Jejunum (tissue), 1 donor: Measurements from ENCODE around the genes CAVIN4 and OR13F1.

DNA sequence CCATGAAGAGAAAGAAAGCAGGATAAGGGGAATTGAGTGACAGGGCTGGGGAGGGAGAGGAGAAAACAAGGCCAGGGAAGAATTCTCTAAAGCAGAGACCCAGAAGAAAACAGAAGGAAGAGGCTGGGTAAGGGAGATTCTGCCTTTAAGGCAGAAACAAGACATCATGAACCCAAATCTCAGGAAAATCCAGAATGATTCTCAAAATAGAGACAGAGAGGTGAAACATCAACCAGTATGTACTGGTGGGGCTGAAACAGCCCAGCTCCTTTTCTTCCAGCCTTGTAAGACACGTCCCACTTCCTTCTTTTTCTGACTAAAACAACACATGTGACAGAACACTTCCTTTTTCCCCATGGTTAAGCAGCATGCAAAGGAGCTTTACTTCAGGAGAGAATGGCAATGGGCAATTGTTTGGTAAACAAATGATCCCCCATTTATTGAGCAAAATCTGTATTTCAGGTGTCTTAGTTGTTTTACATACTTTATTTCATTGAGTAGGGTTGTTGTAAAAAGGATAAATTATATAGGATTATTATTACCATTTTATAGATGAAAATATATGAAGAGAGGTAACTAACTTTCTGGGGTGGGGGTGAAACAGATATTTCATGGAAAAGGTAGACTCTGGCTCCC lies 230.8 kb upstream of the NR4A3 start:
- PRO-cap: no peak

DNA sequence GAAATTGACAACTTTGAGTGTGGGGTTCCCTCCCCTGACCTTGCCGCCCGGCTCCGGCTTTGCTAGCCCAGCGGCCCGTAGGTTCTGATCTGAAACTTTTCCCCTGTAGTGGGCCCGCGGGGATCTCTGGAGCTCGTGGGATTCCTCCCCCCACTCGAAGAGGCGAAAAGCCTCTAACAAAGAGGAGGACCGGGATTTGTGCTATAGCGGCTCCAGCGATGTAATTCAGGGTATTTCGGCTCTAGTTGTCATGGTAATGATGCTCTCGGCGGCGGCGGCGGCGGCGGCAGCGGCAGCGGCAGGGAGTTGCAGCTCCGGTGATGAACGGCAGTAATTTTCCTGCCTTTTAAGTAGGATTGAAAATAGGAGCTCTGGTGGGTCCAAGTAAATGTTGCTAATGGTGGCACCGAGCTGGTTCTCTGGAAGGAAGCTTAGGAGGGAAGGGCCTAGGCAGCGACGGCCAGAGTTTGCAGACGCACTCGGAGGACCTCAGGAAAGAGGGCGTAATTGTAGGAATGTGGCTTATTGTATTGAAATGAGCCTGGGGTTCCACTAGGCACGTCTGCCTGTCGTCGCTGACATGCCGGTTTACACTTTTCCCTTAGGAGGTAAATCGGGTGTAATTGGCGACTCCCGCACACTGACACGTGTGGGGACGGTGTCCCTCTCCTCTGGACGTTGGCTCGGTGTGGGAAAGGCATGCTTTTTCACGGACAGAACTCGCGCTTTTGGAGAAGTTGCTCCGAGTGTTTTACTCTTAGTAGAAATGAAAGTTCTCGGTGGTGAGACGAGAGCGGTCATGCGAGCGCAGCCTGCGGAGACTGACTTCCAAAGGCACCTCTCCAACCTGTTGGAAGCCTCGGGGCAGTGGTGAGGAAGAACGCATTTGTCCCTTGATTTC lies 1.0 kb downstream of the NR4A3 start:
- PRO-cap: no peak

DNA sequence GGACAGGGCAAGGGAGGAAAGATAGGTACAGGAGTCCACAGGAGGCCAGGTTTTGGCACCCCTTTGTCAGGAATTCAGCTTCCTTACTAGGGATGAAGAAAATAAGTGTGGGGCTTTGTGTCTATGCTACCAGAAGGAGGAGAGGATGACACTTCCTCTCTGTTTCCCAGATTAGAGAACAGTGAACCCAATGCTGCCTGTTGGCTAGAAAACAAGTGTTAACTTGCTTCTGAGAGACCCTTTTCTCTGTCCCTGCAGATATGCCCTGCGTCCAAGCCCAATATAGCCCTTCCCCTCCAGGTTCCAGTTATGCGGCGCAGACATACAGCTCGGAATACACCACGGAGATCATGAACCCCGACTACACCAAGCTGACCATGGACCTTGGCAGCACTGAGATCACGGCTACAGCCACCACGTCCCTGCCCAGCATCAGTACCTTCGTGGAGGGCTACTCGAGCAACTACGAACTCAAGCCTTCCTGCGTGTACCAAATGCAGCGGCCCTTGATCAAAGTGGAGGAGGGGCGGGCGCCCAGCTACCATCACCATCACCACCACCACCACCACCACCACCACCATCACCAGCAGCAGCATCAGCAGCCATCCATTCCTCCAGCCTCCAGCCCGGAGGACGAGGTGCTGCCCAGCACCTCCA lies 6.2 kb downstream of the NR4A3 start:
- PRO-cap: no peak

- PRO-cap: no peak
These were observed 25.0 kb downstream of the STX17 start for GRCh38 chr9:99931310-99931918.

- PRO-cap: no peak
These were observed 1.9 kb downstream of the TMEFF1 start for GRCh38 chr9:100474654-100475348.

DNA sequence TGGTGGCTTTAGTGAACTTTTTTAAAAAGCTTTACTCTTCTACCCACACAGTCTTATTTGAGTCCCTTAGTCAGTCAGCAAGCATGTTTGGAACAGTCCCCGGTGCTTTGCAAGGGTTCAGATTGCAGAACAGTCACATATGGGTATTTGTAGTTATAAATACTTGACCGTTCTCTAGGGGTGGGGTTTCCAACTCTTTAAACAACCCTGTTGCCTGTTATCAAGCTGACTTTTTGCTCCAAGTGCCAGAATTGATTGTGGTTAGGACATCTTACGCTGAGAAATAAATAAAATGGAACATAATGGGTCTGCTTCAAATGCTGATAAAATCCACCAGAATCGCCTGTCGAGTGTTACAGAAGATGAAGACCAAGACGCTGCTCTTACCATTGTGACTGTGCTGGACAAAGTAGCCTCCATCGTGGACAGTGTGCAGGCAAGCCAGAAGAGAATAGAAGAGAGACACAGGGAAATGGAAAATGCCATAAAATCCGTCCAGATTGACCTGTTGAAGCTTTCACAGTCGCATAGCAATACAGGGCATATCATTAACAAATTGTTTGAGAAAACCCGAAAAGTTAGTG lies at the start of gene CAVIN4:
CAVIN4 (plus strand) TSS at position 228 of the 584 bp plus-strand sequence.
- PRO-cap: no peak

DNA sequence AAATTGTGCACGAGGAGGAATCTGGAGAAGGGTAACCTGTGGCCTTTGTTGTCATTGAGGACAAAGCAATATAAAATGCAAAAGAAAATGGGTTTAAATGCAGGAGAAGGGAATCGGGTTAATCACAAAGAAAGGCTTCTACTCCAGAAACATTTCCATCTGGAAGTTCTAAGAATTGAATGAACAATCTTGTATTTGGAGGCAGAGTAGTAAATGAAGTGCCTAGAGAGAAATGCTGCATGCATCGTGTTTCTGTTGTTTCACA lies 16.1 kb downstream of the CAVIN4 start:
- PRO-cap: no peak

- PRO-cap: no peak
These were observed 12.7 kb downstream of the ALDOB start for GRCh38 chr9:101422917-101423315.

DNA sequence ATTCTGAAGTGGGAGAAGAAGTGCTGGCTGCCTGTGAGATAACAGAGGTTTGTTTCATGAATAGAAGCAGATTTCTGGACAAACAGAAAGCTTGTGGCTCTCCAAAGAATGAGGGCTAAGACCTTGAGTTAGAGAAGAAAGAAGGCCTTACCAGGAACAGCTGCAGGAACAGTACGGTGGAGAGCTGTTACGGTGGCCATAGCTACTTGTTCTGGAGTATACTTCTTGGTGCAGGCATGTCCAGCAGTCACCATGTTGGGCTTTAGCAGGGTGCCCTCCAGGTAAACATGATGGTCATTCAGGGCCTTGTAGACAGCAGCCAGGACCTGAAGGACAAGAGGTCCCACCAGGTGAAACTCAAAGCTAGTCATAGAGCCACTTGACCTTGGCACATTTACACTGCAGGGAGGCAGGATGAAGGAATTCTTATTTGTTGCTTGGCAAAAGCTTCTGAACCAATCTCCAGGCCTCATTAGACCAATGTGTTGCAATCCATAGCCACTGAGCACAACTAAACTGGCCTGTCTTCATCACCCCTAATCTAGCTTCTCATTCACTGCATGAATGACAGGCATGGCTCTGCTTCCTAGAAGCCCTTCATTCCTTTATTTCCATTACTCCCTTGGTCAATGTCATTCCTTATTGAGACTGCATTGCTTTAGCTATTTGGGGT lies 10.1 kb downstream of the ALDOB start:
- PRO-cap: no peak

GRCh38 chr9:101448964-101450001 lies 13.7 kb upstream of the ALDOB start:
- PRO-cap: bidirectional peak, plus-strand start at chr9:101449440, minus-strand start at chr9:101449236; bidirectional peak, plus-strand start at chr9:101449558, minus-strand start at chr9:101449468

DNA sequence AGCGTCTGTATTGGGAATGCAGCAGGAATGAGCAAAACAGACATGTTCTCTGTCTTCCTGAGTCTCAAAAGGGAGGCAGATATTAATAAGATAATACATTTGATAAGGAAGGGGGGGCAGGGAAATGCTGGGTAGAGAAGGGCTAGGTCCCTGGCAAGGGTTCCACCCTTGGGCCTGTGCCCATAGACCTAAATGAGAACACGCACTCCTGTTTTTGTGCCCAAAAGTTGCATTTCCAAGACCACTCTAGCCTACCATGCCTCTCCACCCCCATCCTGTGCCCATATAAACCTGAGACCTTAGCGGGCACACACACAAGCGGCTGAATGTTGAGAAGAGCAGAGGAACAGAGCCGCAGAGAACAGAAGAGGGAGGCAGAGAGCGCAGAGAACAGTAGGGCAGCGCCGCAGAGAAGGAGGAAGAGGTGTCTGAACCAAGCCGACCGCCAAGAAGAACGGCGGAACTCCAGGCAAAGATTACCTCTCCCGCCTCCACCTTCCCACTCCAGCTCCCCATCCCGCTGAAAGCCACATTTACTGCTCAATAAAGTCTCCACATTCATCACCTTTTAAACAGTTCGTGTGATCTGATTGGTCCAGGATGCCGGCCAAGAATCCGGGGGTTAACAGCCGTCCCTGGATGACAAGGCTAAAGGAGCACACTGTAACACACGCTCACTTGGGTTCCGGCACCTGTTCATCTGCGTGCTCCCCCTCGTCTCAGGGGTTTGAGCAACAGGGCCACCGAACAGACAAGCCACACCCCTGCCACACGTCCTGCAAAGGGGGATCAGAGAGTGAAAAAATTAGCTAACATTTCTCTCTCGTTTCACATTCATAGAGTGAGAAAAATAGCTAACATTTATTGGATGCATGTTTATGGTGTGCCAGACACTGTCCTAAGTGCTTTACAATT lies 33.3 kb downstream of the GRIN3A start:
- PRO-cap: no peak

- PRO-cap: no peak
These were observed at the start of gene OR13F1 for GRCh38 chr9:104503914-104504343. Gene OR13F1 (plus strand): TSS chr9:104504263.

DNA sequence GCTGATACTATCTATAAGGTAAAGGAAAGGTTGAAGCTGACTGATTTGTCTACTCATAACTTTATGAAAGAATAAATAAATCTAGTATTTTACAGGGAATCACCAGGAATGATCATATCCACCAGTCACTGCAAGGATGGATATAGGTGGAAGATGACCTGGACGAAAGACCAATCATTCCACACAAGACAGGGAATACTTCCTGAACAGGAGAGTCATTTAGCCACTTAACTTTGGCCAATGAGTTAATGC lies 60.4 kb downstream of the ABCA1 start:
- PRO-cap: no peak

GRCh38 chr9:104901442-104901988 lies 26.4 kb downstream of the ABCA1 start:
- PRO-cap: no peak

DNA sequence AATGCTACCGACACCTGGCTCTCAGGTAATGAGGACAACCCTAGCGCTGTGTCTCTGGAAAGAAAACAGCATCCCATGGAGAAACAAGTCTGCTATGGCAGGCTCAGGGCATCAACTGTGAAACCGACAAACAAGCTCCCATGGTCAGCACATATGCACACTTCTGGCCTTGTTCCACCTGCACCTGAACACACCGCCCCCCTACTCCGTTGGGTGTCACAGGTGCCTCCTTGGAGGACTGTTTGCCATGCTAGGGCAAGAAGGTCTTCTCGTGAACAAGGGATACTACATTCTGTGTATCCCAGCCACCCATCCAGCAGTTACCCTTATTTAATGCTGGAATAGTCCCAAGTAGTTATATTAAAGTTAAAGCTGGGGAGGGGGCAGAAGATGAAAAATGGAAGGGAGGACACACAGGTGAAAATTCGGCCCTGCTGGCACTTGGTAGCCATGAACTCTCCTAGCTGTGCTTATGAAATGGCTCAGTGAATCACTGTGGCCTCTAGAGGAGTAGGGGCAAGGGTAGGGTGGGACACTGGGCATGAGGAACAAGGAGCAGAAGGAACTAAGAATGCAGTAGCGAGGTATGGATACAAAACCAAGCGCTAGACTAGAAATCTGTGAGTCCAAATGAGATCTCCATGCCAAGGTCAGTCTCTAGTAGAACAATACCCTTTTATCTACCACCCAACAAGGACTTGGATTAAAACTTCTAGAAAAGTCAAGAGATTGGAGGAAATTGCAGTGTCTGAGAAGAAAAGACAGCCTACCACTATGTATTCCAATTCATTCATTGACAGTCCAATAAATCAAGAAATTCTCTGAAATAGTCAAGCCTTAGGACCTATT lies 23.1 kb downstream of the ABCA1 start:
- PRO-cap: no peak

DNA sequence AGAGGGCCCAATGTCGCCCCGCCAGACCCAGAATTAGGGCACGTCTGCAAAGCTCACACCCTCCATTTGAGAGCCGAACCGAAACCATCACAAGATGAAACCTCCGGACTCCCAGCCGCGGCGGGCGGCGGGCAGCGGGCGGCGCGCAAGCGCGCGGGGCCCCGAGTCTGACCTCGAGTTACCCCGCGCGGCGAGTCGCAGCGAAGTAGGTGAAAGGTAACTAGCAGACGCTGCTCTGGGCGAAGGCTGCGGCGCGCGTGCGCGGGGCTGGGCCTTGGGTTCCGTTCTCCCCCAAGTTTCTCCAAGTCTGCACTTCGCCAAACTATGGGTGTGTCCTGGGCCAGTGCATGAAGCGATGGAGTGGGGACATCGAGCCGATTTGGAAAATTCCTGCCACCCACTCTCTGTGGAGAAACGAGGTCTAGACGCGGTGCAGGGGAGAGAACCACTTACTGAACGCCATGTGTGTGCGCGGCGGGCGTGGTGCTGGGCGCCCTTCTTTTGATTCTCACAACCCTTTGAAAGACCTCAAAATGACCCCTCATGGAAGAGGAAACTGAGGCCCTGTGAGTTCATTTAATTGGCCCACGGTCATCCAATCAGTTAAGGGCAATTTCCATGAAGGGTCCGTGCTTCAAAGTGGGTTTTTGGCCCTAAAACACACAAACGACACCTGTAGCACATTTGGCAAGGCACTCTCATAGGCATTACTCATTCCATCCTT lies 63.8 kb upstream of the ABCA1 start:
- PRO-cap: bidirectional peak, plus-strand start at position 348 of the sequence, minus-strand start at position 68 of the sequence

DNA sequence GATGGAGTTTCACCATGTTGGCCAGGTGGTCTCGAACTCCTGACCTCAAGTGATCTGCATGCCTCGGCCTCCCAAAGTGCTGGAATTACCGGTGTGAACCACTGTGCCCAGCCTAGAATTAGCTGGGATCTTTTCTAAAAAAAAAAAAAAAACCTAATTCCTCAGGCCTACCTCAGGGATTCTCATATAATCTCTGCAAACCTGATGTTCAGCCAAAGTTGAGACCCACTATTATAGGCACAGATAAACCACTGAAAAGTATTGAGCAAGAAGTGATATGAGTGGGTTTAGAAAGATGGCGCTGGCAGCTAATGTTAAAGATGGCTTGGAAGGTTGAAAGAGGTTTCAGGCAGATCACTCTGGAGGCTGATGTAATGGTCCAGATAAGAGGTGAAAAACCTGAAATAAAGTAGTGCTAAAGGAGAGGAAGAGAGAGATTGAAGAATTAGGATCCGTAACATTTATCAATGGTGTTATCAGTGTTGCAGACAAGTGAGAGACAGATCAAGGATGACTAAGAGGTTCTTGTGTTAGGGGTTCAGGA lies 58.2 kb downstream of the SLC44A1 start:
- PRO-cap: no peak

- PRO-cap: no peak
These were observed 85.2 kb downstream of the SLC44A1 start for GRCh38 chr9:105329750-105330025.

DNA sequence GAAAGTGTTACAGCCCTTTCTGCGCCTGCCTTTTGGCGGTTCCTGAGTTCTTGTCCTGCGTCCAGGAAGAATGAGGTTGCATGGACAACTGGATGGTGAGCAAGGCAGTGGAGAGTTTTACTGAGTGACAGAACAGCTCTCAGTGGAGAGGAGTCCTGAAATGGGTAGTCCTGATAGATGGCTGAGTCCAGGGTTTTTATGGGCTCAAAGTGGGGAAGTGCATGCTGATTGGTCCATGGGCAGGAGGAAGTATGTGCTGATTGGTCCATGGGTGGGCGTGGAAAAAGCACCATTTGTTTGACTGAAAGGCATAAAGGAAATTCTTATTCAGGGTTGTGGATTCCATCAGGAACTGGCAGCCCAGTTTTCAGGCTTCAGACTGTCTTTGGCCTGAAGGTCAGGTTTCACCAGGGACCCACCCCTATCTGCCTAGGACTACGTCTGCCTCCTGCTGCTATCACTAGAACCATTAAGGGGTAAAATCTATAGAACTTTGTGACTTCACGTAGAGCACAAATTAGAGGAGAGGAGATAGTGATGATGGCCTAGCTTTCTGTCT lies 10.6 kb downstream of the FSD1L start:
- PRO-cap: no peak

DNA sequence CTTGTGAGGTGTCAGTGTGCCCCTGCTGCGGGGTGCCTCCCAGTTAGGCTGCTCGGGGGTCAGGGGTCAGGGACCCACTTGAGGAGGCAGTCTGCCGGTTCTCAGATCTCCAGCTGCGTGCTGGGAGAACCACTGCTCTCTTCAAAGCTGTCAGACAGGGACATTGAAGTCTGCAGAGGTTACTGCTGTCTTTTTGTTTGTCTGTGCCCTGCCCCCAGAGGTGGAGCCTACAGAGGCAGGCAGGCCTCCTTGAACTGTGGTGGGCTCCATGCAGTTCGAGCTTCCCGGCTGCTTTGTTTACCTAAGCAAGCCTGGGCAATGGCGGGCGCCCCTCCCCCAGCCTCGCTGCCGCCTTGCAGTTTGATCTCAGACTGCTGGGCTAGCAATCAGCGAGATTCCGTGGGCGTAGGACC lies 23.5 kb downstream of the FKTN start:
- PRO-cap: no peak